ENCODE measurements around a stretch of chr1.

DNA sequence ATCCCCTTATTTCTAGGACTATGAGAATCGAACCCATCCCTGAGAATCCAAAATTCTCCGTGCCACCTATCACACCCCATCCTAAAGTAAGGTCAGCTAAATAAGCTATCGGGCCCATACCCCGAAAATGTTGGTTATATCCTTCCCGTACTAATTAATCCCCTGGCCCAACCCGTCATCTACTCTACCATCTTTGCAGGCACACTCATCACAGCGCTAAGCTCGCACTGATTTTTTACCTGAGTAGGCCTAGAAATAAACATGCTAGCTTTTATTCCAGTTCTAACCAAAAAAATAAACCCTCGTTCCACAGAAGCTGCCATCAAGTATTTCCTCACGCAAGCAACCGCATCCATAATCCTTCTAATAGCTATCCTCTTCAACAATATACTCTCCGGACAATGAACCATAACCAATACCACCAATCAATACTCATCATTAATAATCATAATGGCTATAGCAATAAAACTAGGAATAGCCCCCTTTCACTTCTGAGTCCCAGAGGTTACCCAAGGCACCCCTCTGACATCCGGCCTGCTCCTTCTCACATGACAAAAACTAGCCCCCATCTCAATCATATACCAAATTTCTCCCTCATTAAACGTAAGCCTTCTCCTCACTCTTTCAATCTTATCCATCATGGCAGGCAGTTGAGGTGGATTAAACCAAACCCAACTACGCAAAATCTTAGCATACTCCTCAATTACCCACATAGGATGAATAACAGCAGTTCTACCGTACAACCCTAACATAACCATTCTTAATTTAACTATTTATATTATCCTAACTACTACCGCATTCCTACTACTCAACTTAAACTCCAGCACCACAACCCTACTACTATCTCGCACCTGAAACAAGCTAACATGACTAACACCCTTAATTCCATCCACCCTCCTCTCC, 56.7 kb downstream of the OR4F16 start:
- PRO-cap = unidirectional peak, plus-strand start at position 421 of the sequence; unidirectional peak, minus-strand start at position 539 of the sequence

- PRO-cap = bidirectional peak, plus-strand start at chr1:827302, minus-strand start at chr1:827226; bidirectional peak, plus-strand start at chr1:827700, minus-strand start at chr1:827506
These were observed 96.5 kb upstream of the SAMD11 start for GRCh38 chr1:826871-827983.

- PRO-cap = no peak
These were observed 85.9 kb upstream of the SAMD11 start for GRCh38 chr1:837677-838347.

- PRO-cap = no peak
These were observed 54.0 kb upstream of the SAMD11 start for GRCh38 chr1:869751-870185.

DNA sequence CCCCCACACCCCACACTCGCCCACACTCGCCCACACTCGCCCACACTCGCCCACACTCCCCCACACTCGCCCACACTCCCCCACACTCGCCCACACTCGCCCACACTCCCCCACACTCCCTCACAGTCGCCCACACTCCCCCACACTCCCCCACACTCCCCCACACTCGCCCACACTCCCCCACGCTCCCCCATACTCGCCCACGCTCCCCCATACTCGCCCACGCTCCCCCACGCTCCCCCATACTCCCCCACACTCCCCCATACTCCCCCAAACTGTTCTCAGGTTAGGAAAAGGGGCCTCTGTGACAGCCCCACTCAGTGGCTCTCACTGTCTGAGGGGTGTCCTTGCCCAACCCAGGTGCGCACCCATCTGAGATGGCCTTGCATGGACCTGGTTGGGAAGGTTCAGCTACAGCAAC, 47.6 kb upstream of the SAMD11 start:
- PRO-cap = no peak

DNA sequence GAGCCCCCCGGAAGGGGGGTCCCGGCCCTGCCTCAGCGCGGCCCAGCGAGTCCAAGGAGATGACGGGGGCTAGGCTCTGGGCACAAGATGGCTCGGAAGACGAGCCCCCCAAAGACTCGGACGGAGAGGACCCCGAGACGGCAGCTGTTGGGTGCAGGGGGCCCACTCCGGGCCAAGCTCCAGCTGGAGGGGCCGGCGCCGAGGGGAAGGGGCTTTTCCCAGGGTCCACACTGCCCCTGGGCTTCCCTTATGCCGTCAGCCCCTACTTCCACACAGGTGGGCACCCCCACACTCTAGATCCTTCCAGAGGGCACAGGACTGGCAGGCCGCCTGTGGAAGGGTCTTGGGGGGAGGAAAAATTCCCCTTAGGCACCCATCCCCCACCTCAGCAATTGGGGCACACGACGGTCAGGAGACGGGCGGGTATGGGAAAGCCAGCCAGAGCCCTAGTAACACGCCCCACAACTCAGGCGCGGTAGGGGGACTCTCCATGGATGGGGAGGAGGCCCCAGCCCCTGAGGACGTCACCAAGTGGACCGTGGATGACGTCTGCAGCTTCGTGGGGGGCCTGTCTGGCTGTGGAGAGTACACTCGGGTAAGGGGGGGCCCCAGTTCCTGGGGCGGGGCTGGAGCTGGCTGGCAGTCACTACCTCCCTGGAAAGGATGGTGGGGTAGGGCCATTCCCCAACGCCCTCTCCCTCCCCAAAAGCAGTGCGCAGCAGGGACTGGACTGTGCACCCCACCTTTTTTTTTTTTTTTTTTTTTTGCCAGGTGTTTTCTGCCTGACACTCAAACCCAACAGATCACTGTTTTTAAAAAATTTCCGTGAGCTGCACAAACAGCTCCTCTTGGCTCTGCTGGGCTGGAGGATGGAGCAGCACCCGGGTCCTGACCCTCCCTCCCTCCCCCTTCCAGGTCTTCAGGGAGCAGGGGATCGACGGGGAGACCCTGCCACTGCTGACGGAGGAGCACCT, 16.0 kb downstream of the NOC2L start:
- PRO-cap = no peak

DNA sequence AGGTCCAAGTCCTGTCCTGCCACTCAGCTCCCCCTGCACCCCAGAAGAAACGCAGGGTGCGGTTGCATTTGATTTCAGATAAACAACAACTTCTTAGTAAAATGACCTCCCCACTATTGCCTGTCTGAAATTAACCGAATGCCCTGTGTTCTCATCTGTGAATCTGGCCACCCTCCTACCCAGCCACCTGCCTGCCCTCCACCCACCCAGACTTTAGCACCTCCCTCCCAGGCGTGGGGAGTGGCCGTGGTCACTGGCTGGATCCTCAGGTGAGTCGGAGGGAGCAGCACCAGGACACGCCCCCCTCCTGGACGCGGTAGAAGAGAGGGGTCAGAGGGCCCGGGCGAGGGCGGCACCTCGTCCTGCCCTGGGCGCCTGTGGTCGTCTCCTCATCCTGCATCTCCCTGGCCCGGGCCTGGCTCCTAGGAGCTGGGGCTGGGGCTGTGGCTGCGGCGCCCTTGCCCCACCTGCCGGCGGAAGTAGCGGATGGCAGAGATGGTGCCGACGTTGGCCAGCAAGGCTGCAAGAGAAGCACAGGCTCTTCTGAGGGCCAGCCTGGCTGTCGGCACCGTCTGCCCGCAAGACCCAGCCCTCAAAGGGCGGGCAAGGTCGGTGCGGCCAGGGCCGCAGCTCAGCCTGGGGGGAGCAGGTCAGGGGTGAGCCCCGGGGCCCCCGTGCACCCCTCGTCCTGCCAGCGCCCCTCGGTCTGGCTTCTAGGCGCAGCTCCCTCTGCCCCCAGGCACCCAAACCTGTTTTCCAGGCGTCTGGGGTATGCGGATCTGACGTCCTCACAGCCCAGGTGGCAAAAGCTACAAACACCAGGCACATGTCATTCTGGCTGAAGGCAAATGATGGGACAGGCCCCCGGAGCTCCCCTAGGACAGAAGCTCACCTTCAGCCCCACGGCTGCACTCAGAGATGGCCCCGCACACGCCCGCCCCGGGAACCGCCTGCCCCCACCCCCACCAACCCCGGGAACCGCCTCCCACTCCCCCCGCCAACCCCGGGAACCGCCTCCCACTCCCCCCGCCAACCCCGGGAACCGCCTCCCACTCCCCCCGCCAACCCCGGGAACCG, 5.8 kb downstream of the PERM1 start:
- PRO-cap = bidirectional peak, plus-strand start at position 492 of the sequence, minus-strand start at position 391 of the sequence

GRCh38 chr1:1061875-1062482, 12.1 kb downstream of the RNF223 start:
- PRO-cap = no peak

- PRO-cap = no peak
These were observed 19.1 kb upstream of the RNF223 start for GRCh38 chr1:1092945-1093838.

GRCh38 chr1:1109291-1110259, 6.3 kb downstream of the C1orf159 start:
- PRO-cap = no peak

- PRO-cap = no peak
These were observed 12.8 kb upstream of the C1orf159 start for GRCh38 chr1:1128351-1129357.

GRCh38 chr1:1135610-1135933, 19.7 kb upstream of the C1orf159 start:
- PRO-cap = no peak

DNA sequence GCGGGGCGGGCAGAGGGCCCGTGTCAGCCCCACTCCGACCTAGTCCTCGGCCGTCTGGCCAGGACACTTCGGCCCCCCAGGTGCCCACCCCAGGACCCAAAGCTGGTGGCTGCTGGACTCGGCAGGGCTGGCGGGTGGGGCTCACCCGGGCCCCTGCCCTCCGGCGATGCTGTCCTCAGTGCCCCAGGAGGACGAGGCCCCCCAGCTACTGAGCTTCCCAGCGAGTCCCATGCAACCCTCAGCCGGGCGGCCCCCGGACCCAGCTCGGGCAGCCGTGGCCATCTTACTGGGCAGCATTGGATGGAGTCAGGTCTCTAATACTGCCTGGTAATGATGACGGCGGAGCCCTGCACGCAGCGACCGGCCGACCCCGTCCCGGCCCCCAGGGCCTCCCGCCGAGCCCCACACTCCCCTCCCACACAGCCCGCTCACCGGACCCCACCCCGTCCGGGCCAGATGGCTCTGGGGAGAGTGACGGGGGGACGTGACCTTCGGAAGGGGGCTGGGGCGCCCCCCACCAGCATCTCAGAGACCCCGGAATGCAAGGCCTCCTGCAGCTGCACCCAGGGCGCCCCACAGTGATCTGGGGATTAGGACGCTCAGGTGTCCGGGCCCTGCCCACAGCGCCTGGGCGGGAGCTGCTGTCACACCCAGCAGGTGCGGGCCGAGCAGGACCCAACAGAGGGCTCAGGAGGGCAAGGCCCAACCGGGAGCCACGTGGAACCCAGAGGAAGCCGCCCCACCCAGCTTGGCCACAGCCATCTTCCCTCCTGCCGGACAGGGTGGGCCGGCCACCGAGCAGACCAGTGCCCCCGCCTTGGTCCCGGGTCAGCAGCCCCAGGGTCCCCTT, 6.6 kb upstream of the TTLL10 start:
- PRO-cap = no peak

- PRO-cap = no peak
These were observed 4.1 kb upstream of the TTLL10 start for GRCh38 chr1:1169555-1169988.

GRCh38 chr1:1201197-1201983, 5.0 kb downstream of the TNFRSF18 start:
- PRO-cap = bidirectional peak, plus-strand start at chr1:1201517, minus-strand start at chr1:1201410

DNA sequence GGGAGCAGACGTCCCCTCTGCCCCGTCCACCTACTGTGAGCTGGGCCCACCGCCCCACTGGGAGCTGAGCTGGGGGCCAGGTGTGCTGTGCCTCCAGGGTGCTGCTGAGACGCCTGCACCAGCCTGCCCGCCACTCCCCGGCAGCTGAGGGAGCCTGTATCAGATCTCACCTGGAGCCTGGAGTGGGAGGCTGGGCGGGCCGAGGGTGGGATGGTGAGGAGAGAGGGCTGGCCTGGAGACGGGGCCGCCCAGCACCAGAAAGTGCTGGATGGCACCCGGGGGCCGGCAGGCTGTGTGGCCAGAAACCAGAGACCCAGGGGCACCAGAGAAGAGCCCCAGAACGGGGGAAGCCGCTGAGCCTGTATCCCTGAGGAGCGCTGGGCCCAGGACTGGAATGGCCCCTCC, 3.5 kb downstream of the TNFRSF18 start:
- PRO-cap = no peak

DNA sequence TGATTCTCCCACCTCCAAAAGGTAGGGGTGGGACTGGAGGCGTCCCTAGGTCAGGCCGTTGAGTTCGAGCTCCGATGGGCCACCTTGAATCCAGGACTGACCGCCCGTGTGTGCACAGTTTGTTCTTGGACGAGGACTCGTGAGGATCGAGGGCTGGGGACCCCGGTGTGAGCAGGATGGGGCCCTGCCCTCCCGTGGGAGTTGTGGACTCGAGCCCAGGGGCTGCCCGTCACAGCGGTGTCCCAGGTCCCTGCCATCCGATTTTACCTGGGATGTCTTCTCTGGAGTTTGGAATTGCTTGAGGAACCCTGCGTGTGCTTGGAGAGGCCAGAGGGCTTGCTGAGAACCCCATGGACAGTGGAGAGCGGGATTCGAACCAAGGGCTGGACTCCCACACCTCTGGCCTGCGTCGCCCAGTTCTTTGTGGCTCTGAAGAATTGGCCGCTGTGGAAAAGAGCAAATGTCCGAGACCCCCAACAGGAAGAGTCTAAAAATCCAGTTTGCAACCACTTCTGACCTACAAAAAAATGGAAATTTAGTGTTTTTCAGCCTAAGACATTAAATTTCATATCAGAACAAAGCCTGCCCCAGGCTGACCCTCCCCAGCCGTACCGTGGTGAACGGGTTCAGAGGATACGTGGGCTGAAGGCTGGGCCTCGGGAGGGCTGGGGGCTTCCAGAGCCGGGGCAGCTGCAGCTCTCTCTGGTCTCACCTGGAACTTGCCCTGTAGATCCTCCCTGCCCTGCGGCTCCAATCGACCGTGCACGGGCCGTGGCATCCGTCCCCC, 2.6 kb downstream of the B3GALT6 start:
- PRO-cap = no peak

DNA sequence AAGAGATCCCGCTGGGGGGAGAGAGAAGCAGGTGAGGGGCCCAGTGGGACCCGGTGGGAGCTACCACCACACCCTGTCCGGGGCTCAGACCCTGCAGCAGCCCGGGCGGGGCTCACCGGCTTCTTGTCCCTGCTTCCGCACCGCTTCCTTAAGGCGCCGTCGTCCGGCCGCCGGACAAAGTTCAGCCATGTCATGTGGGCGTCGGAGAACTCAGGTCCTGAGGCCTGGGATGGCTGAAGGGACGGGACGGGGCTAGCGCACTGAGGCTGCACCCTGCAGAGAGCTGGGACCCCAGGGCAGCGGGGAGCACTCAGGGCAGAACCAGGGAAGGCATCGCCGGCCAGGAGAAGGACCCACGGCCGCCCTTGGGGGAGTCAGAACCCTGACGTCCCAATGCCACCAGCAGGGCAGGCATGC, 2.2 kb downstream of the C1QTNF12 start:
- PRO-cap = no peak

- PRO-cap = no peak
These were observed 2.2 kb downstream of the PUSL1 start for GRCh38 chr1:1310598-1310927.

- PRO-cap = no peak
These were observed 2.9 kb downstream of the PUSL1 start for GRCh38 chr1:1311185-1311715.

All from H9 (cell line).